A549 (cell line): ENCODE measurements around a stretch of chr1.

GRCh38 chr1:56577605-56577757 is 1.9 kb downstream of the PLPP3 start:
- PRO-cap = no peak
CAGE:
- cytosol, long polyA plus RNA = no peak
- long polyA plus RNA = no peak
- nucleus, long polyA plus RNA = no peak

GRCh38 chr1:56811315-56811782 is 7.9 kb downstream of the FYB2 start:
- PRO-cap = no peak
CAGE:
- cytosol, long polyA plus RNA = no peak
- long polyA plus RNA = no peak
- nucleus, long polyA plus RNA = no peak

DNA sequence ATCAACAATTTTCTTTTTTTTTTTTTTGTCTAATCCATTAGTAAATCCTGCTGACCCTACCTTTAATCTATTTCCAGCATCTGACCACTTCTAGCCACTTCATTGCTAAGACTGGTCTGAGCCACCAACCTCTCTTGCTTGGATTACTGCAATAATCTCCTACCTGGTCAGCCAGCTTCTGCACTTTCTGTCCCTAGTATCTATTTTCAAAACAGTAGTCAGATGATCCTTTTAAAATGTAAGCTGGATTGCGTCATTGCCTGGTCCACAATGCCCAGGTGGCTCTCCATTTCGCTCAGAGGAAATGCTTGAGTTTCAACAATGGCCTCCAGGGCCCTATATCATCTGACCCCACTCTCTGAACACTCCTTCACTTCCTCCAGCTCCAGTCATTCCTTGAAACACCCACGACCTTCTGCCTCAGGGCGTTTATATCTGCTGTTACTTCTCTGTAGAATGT is 2.3 kb downstream of the FYB2 start:
- PRO-cap = no peak
CAGE:
- cytosol, long polyA plus RNA = no peak
- long polyA plus RNA = no peak
- nucleus, long polyA plus RNA = no peak

DNA sequence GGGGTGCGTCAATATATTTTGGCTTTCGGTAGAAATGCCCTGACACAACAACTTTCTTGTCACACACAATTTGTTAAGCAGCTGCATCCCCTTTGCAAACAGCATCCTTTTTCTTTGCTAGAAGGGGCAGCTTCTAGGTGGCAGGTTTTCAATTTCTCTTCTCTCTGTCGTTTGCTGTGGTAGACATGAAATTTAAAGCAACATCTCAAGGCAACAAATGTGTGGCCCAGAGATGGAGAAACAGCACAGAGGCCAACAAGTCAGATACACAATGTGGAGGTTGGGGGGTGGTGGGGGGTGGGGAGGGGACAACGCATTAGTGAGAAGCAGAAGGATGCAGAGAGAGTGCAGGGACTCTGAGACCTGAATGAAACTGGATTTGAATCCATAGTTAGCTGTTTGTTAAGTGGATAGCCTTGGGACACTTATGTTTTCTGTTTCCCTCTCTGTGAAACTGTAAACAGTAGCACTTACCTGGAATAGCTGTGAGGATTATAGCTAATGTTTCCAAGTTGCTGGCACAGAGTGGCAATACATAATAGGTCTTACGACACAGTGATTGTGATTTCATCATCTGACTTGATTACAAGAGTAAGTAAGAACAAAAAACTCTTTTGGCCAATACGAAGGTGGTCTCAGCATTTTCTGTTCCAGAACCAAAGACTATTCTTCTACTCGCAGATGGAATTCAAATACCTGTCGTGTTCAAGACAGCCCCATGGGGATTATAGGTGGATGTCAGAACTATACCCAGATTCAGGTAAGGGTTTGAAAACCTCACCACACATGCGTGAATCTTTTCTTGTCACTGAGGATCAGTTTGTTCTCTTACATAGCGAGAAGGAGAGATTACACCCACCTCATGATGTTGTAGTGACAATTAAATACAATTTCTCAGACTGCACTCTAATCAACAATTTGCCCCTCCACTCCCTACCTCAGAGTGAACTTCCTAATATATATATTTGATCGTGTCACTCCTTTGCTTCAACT is 2.2 kb downstream of the C8B start:
- PRO-cap = no peak
CAGE:
- cytosol, long polyA plus RNA = no peak
- long polyA plus RNA = no peak
- nucleus, long polyA plus RNA = no peak

GRCh38 chr1:57230633-57231136 is 193.2 kb downstream of the DAB1 start:
- PRO-cap = no peak
CAGE:
- cytosol, long polyA plus RNA = no peak
- long polyA plus RNA = no peak
- nucleus, long polyA plus RNA = no peak

GRCh38 chr1:58391999-58392724 is 154.4 kb downstream of the OMA1 start:
- PRO-cap = no peak
CAGE:
- cytosol, long polyA plus RNA = no peak
- long polyA plus RNA = no peak
- nucleus, long polyA plus RNA = no peak

DNA sequence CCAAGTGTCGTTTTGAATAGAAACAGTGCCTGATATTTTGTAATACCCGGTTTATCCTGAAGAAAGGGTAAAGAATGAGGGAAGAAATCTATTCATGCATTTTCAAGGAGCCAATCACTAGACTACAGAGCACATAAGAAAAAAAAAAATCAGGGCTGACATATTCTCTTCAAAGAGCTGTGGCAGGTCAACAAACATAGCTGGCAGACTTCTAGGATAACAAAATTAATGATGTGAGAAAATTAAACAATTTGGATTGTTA is 1.2 kb downstream of the OMA1 start:
- PRO-cap = no peak
CAGE:
- cytosol, long polyA plus RNA = no peak
- long polyA plus RNA = no peak
- nucleus, long polyA plus RNA = no peak

GRCh38 chr1:58618232-58618766 is 41.2 kb upstream of the TACSTD2 start:
- PRO-cap = no peak
CAGE:
- cytosol, long polyA plus RNA = no peak
- long polyA plus RNA = no peak
- nucleus, long polyA plus RNA = no peak

DNA sequence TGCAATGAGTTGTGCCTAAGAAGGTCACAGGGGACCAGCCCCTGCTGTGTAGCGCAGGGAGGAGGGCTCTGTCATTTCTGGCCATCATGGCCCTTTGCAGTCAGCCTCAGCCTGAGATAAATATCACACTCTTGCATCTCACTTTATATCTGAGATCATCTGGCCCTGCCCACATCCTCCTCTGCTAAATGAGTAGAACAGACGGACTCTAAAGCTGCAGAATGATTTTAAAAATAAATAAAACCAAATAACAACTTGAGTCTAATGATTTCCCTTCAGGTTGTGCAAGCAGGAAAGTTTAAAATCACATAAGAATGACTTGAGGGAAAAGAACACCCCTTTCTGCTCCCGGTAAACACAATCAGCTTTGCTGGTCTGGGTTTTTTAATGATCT is 18.3 kb upstream of the MYSM1 start:
- PRO-cap = no peak
CAGE:
- cytosol, long polyA plus RNA = no peak
- long polyA plus RNA = no peak
- nucleus, long polyA plus RNA = no peak

DNA sequence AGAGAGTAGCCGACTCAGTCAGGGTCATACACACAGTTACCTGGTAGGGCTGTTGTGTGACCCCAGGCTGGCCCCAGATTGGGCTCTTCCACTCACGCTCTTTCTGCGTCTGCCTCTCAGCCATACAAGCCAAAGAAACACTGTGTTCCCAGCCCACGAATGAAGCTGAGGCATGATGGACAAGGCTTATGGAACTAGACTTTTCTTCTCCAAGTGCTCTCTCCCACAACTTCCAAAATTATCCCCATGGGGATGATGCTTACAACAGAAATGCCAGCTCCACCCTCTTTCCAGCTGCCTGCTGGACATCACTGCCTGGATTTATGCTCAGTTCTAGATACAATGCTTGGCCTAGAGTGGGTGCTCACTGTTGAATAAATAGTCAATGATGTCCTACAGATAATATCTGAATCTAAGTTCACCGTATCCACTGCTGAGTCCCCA is 102.8 kb upstream of the JUN start:
- PRO-cap = no peak
CAGE:
- cytosol, long polyA plus RNA = no peak
- long polyA plus RNA = no peak
- nucleus, long polyA plus RNA = no peak

GRCh38 chr1:59072142-59072602 is 224.7 kb upstream of the FGGY start:
- PRO-cap = no peak
CAGE:
- cytosol, long polyA plus RNA = no peak
- long polyA plus RNA = no peak
- nucleus, long polyA plus RNA = no peak

DNA sequence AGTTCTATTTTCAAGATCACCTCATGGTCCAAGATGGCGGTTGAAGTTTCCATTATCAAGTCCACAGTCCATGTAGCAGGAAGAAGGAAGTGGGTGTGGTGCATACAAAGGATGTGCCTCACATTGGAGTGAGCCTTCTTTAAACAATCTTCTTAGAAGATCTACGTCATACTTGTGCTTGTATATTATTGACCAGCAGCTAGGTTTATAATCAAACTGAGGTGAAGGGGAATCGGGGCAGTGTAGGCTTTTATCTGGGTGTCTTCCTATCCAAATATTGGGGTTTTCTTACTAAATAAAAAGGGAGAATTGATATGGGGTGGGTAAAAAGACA is 93.5 kb downstream of the FGGY start:
- PRO-cap = no peak
CAGE:
- cytosol, long polyA plus RNA = no peak
- long polyA plus RNA = no peak
- nucleus, long polyA plus RNA = no peak

- PRO-cap = no peak
CAGE:
- cytosol, long polyA plus RNA = no peak
- long polyA plus RNA = no peak
- nucleus, long polyA plus RNA = no peak
These were observed 202.7 kb downstream of the FGGY start for GRCh38 chr1:59499624-59499976.

GRCh38 chr1:59499977-59500239 is 203.0 kb downstream of the FGGY start:
- PRO-cap = no peak
CAGE:
- cytosol, long polyA plus RNA = no peak
- long polyA plus RNA = no peak
- nucleus, long polyA plus RNA = no peak

DNA sequence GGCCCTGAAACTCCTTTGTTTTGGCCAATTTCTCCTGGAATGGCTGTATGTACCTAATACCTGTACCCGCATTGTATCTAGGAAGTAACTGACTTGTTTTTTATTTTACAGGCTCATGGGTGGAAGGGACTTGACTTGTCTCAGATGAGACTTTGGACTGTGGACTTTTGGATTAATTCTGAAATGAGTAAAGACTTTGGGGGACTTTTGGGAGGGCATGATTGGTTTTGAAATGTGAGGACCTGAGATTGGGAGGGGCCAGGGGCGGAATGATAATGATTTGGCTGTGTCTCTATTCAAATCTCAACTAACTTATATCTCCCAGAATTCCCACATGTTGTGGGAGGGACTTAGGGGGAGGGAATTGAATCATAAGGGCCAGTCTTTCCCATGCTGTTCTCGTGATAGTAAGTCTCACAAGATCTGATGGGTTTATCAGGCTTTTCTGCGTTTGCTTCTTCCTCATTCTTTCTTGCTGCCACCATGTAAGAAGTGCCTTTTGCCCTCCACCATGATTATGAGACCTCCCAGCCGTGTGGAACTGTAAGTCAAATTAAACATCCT is 218.4 kb downstream of the FGGY start:
- PRO-cap = no peak
CAGE:
- cytosol, long polyA plus RNA = no peak
- long polyA plus RNA = no peak
- nucleus, long polyA plus RNA = no peak

GRCh38 chr1:59533873-59534514 is 237.1 kb downstream of the FGGY start:
- PRO-cap = no peak
CAGE:
- cytosol, long polyA plus RNA = no peak
- long polyA plus RNA = no peak
- nucleus, long polyA plus RNA = no peak

- PRO-cap = no peak
CAGE:
- cytosol, long polyA plus RNA = no peak
- long polyA plus RNA = no peak
- nucleus, long polyA plus RNA = no peak
These were observed 253.0 kb downstream of the FGGY start for GRCh38 chr1:59549698-59550545.

- PRO-cap = no peak
CAGE:
- cytosol, long polyA plus RNA = no peak
- long polyA plus RNA = no peak
- nucleus, long polyA plus RNA = no peak
These were observed 213.6 kb upstream of the HOOK1 start for GRCh38 chr1:59601051-59601723.

GRCh38 chr1:59645873-59646196 is 168.9 kb upstream of the HOOK1 start:
- PRO-cap = no peak
CAGE:
- cytosol, long polyA plus RNA = no peak
- long polyA plus RNA = no peak
- nucleus, long polyA plus RNA = no peak

DNA sequence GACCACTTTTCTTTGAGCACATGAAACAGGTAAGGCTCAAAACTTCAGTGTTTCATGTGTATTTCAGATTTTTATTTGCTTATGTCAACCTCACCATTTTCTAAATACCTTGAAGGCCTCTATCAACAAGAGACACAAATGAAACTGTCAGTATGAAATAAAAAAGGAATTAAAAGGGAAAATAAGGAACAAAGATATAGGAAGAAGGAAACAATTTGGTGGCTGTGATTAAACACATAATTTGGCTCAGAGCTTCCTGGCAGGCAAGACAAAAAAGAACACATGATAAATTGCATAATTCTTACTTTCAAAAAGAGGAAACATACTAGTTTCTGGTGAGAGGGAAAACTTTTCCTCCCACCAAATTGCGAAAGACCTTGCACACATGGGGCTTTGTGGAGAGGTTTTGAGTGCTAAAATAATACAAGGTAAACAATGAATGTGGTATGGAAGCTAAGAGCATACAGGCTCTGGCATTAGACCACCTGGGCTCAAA is 140.3 kb upstream of the HOOK1 start:
- PRO-cap = no peak
CAGE:
- cytosol, long polyA plus RNA = no peak
- long polyA plus RNA = no peak
- nucleus, long polyA plus RNA = no peak